Cerebral cortex (tissue), 2 donors: ENCODE data around the genes ALPL and CDC42.

DNA sequence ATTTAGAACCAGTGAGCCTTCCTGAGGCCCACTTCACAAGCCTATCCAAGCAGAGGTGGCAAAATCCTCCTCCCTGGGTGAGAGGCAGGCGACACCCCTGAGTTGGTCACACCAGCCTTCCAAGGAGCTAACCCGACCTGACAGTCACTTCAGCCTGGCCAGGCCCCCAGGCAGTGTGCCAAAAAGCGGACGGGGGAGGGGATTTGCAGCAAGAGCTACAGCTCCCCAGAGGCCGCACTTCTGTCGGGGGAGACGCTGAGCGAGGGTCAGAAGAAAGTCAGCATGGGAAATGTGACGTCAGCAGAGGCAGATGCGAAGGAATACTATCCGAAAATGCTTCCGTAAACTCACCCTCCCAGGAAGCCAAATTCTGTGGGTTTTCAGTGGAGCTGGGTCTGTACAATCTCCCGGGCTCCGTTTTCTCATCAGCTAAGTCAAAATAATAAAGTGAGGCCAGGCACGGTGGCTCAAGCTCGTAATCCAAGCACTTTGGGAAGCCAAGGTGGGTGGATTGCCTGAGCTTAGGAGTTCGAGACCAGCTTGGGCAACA, 28.4 kb upstream of the ECE1 start:
- PRO-cap, 2 experiments = no peak in any of the 2 experiments

DNA sequence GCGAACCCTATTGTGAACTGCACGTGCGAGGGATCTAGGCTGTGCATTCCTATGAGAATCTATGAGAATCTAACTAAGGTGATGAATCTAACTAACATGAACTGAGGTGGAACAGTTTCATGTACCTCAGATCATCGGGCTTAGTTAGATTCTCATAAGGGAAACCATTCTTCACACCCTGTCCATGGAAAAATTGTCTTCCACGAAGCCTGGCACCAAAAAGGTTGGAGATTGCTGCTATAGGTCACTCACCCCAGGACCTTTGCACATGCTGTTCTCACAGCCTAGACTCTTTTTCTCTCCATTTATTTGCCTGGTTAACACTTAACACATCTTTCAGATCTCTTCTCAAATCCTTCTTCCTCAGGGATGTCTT, 37.6 kb upstream of the ECE1 start:
- PRO-cap, 2 experiments = no peak in any of the 2 experiments

DNA sequence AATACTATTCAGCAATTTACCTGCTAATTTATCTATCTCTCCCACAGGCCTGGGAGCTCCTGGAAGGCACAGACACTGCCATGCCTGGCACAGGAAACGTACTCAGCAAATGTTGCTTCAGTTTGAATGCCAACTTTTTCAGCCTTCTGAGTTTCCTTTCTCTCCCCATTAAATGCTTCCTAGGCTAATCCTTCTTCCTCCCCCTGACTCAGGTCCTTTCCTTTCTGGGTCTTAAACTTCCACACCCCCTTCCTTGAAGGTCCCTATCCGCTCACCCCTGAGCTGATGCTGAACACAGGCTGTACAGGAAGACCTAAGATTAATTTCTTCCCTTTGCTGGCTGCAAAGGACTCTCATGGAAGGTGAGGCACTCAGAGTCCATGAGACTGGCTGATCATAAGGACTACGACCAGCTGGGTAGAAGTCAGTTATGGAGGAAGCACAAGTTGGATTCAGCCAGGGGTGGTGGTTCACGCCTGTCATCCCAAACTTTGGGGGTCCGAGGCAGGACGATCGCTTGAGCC, 40.3 kb upstream of the ECE1 start:
- PRO-cap, 2 experiments = no peak in any of the 2 experiments

DNA sequence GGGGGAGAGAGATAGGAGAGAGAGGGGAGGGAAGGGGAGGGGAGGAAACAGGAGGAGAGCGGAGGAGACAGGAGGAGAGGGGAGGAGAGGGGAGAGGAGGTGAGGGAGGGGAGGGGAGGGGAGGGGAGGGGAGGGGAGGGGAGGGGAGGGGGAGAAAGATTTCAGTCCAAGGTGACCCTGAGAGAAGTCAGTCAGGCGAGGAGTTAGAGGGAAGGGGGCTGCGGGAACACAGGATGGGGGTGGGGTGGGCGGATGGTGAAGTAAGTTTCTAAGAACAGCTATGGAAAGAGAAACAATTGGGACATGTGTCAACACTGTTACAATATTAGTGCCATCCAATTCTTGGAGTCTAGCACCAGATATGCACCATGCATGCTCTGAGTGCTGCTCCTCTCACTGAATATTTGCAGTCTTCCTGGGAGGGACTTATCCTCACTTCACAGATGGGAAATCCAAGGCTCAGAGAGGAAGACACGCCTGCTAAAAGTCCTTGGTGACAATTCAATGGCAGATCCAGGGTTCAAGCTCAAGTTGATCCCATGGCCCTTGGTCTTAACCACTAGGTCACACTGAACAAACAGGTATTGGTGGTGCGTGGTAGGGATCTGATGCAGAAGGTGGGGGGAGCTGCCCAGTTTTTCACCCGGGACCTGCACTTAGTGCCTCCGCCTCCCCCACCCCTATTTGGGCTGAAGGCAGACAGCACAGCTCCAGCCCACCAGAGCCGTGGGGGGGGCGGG, 42.5 kb upstream of the ECE1 start:
- PRO-cap, 2 experiments = peak in 1 of 2 experiments; most common plus-strand start position 443 of the sequence (in 1); most common minus-strand start position 402 of the sequence (in 1)

DNA sequence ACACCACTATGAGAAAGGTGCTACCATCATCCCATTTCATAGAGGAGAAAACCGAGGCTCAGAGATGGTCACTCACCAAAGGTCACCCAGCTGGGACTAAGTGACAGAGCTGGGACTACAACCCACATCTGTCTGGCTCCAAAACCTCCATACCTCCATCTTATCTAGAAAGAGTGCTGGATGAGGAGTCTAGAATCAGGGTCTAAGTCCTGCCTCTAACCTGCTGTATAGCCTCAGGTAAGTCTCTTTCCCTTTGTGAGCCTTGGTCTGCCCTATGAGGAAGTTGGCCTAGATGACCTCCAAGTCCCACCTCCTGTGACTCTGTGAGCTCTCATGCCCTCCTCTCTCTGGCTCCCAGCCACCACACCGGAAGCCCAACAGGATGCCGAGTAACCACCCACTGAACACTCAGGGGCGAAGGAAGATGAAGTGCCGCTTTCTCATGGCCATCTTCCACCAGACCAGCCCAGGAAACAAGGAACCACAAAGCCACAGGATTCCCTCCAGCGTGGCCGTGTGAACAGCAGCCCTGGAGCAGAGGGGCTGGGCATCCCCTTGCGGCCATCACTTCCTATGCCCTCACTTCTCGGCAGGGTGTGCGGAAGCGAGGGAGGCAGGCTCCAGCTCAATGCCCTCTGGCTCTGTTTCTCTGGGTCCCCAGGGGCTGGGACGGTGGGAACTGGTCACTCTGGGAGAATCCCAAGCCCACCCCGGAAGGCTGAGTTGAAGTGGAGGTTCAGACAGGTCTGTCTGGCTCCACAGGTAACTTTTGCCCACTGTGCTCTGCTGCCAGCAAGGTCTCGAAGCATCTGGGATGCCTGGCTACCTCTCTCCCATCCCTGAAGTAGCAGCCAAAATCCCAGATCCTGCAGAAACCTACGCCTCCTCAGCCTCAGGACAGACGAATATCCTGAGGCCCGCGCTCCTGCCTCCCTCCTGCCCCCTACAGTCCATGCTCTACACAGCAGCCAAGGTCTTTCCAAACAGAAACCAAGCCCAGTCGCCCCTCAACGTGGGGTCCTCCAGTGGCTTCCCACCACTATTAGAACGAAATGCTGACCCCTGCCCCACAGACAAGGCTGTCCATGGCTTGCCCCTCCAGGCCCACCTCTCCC, 44.0 kb upstream of the ECE1 start:
- PRO-cap, 2 experiments = no peak in any of the 2 experiments

GRCh38 chr1:21344150-21345028, 54.1 kb upstream of the ECE1 start:
- PRO-cap, 2 experiments = peak in 1 of 2 experiments; most common plus-strand start chr1:21344728 (in 1); most common minus-strand start chr1:21344517 (in 1)

DNA sequence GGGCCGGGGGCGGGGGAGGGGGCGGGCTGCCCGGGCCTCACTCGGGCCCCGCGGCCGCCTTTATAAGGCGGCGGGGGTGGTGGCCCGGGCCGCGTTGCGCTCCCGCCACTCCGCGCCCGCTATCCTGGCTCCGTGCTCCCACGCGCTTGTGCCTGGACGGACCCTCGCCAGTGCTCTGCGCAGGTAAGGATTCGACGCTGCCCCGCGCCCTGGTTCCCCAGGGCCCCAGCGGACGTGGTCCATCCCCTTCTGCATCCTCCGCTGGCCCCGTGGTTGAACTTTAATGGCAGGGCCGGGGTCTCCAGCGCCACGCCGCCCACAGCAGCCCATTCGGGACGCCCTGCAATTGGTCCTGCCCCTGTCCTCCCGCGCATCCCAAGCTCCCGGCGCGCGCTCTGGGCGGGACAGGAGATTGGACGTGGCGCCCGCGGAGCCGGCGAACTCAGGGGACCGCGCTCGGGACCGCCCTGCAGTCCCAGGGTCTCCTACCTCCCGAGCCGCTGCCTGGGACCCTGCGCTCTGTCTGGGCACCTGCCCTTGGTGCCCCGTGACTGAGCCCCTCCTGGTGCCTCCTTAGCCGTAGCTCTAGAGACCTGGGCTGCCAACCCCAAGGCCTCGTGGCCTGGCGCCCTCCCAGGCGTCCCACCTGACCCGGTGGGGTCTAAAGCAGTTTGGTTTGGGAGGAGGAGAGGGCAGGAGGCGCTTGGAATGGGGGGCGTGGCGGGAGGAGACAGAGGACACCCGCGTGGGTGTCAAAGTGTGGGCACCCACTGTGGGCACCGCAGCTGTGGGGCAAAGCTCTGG, at the start of gene ALPL:
ALPL (plus strand) TSS at position 89 of the 804 bp plus-strand sequence.
- PRO-cap, 2 experiments = peak in 1 of 2 experiments; most common plus-strand start position 65 of the sequence (in 1)

GRCh38 chr1:21547164-21547502, 37.9 kb downstream of the ALPL start:
- PRO-cap, 2 experiments = no peak in any of the 2 experiments

DNA sequence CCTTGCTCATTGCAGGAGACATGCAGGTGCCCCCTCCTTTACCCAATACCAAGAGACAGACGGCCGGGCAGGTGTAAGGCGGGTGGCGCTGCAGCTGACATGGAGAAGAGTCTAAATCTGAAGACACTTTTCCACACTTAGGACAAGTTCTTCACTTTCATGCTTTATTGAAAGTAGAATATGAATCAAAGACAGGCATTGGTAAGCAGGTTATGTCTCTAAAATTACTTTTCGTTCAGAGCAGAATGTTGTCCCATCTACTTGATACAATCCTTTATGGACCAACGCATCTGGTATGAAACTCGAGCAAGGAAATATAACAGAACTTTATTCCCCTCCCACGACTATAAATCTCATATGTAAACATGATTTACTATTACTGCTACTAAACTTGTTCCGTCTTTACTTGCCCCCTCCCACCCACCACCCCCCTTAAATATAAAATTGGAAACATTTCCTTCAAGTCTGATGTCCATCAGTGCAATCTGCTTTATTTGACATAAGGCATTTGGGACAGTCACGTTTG, 9.7 kb upstream of the RAP1GAP start:
- PRO-cap, 2 experiments = no peak in any of the 2 experiments

- PRO-cap, 2 experiments = no peak in any of the 2 experiments
Observed at GRCh38 chr1:21703333-21703679, 34.1 kb upstream of the RAP1GAP start.

- PRO-cap, 2 experiments = no peak in any of the 2 experiments
Observed at GRCh38 chr1:21720874-21721282, 51.7 kb upstream of the RAP1GAP start.

DNA sequence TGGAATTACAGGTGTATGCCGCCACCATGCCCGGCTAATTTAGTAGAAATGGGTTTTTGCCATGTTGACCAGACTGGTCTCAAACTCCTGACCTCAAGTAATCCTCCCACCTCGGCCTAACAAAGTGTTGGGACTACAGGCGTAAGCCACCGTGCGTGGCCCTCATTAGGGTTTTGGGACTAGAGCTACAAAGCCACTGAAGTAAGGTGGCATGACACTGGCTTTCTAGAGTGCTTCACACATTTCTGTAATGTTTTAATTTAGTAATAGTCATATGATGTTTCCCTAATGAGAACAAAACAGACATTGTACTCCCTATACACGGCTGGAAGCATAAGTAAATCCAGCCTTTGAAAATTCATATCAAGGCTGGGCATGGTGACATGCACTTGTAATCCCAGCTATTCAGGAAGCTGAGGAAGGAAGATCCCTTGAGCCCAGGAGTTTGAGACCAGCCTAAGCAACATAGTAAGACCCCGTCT, 7.5 kb downstream of the USP48 start:
- PRO-cap, 2 experiments = peak in 1 of 2 experiments; most common plus-strand start position 361 of the sequence (in 1)

- PRO-cap, 2 experiments = no peak in any of the 2 experiments
Observed at GRCh38 chr1:21831121-21831615, 19.1 kb downstream of the LDLRAD2 start.

DNA sequence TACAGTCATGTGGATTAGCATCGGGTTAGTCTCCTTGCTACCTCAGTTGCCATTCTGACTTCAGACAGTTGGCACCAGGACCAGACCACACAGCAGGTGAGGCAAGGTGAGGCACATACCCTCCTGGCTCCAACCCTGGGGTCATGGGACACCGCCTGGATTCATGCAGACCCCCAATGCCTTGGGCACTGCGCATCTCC, 58.4 kb downstream of the LDLRAD2 start:
- PRO-cap, 2 experiments = no peak in any of the 2 experiments

DNA sequence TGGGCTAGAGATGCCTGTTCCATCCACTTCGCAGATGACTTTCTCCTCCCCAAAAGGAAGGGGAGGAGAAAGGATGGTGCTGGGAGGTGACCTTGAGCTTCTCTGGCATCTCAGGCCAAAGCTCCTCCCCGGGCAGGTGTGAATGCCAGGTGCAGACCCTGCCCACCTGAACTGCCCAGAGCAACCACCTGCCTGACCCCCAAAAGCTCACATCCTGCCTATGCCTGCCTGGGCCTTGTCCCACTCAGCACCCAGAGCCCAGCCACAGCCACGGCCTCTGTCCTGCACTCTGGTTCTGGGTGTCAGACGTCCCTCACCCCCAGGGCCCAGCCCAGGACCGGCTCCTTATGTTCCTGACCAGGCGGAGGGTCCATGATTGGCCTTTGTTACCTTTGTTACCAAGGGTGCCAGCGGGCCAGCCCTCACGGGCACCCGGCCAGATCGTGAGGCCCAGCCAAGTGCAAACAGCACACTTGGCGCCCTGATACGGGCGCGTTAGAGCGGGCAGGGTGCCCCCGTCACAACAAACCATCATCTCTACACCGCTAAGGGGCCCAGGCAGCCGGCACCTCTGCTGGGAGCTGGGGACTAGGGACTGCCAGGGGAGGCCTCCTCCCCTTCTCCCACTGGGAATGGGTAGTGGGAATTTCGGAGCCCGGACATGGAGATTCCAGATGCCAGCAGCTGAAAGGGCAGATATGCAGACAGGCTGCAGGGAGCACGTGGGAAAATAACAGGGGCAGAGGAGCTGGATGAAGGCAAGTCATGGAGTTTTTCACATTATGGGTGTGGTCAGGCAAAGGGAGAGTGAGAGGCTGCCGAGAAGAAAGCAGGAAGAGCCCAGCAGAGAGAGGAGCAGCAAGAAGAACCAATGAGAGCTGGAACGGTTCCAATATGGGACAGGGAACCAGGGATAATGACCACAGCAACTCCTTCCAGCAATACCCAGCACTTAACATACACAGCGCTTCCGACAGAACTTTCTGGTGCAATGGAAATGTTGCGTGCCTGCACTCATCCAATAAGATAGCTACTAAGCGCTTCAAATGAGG, 22.1 kb downstream of the HSPG2 start:
- PRO-cap, 2 experiments = no peak in any of the 2 experiments

- PRO-cap, 2 experiments = no peak in any of the 2 experiments
Observed at GRCh38 chr1:21926586-21926813, 10.6 kb downstream of the HSPG2 start.

DNA sequence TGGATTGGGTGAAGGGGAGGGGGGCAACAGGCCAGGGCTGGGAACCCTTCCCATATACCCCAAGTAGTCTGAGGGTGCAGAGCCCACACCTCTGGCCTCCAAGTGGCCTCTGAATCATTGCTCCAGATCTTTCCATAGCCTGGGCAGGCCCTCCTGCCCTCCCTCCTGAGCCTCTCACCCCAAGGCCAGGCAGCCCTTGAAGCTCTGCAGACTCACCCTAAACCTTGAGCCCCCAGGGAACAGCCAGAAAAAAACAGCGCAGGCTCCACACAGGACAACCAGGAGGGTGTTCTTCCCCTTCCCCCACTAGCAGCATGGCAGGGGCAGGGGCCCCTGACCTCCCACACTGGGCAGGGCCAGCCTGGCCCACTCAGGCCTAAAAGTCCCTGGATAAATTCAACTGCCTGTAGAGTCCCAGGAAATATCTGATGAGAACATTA, 5.5 kb downstream of the HSPG2 start:
- PRO-cap, 2 experiments = no peak in any of the 2 experiments

DNA sequence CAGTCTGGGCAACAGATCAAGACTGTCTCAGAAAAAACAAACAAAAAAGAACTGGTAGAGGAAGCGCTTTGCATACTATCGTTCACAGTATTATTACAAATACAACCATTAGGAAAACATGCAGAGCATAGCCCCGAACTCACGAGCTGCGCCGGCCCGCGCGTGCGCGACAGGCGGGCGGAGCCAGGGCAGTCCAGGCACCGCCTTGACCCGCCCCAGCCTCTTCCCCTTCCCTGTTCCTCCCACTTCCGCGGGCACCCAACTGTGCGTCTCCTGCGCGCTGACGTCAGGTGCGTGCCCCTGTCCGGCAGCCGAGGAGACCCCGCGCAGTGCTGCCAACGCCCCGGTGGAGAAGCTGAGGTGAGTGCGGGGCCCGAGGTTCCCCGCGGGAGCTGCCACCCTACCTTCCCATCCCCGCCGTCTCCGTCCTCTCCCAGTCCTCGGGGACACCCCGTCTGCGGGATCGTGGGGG, at the start of gene CDC42:
CDC42 (plus strand) TSS at position 327 of the 472 bp plus-strand sequence.
- PRO-cap, 2 experiments = peak in 2 of 2 experiments; most common plus-strand start position 329 of the sequence (in 1); most common minus-strand start position 166 of the sequence (in 1)

GRCh38 chr1:22052855-22053886, 662 bp downstream of the CDC42 start:
- PRO-cap, 2 experiments = peak in 2 of 2 experiments; most common plus-strand start chr1:22053314 (in 1); most common minus-strand start chr1:22053224 (in 1)

DNA sequence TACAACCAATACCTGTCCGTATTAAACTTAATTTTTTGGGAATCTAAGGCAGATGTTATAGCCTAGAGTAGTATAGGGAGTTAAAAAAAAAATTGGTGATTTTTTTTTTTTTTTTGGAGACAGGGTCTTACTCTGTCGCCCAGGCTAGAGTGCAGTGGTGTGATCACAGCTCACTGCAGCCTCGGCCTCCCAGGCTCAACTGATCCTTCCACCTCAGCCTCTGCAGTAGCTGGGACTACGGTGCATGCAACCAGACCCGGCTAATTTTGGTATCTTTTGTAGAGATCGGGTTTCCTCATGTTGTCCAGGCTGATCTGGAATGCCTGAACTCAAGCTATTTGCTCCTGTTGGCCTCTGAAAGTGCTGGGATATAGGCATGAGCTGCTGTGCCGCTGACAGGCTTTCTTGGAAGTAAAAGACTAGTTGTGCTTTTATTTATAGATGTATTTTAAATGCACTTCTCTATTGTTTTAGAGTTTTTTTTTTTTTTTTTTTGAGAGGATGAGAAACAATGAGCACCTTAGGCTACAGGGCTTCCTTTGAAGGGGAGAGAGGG, 3.0 kb downstream of the CDC42 start:
- PRO-cap, 2 experiments = no peak in any of the 2 experiments